UCH-1 (cell line): ENCODE measurements around the gene FAM98A.

DNA sequence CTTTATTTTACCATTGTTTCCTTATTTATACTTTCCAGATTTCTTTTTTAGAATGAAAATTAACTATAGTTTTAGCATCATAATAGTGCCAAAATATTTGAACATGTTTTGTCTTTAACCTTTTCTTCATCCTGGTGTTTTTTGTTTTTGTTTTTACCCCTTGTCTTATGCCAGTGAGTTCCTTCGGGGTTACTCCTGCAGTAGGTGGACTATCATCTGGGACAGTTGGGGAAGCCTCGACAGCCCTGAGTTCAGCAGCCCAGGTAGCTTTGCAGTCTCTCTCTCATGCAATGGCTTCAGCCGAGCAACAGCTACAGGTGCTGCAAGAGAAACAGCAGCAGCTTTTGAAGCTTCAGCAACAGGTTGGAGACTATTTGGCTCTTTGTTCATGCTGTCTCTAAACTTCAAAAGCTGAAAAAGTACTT is 106.2 kb downstream of the BIRC6 start:
- RRBS = no CpG with 5 or more reads among the region's 3 CpGs

DNA sequence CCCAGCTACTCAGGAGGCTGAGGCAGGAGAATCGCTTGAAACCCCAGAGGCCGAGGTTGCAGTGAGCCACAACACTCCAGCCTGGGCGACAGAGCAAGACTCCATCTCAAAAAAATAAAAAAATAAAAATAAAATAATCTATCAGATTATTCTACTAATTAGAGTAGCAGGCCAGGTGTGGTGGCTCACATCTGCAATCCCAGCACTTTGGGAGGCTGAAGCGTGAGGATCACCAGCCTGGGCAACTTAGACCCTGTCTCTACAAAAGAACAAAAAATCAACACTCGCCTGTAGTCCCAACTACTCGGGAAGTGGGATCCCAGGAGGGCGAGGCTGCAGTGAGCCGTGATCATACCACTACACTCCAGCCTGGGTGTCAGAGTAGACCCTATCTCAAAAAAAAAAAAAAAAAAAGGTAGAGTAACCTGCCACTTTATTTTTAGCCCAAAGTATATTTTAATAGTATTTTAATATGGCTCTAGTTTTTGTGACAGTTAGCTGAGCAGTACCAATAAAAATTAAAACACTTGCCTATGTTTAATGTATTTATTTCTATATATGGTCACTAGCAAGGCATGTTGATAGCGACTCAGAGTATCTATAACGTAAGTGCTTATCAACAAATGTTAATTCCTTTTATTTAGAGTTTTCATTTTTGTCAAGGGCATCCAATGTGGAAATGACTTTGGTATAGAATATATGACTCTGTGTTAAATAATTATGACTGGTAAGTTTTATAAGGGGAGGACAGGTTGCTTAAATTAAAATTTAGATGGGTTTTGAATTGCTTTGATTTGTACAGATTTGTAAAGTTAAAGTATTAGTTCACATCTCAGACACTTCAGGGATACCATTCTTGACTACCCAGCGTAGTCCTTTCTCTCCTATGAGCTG is 72.1 kb upstream of the TTC27 start:
- RRBS = no CpG with 5 or more reads among the region's 11 CpGs

GRCh38 chr2:32812313-32812791 is 134.4 kb upstream of the LTBP1 start:
- RRBS = no CpG with 5 or more reads among the region's 3 CpGs

DNA sequence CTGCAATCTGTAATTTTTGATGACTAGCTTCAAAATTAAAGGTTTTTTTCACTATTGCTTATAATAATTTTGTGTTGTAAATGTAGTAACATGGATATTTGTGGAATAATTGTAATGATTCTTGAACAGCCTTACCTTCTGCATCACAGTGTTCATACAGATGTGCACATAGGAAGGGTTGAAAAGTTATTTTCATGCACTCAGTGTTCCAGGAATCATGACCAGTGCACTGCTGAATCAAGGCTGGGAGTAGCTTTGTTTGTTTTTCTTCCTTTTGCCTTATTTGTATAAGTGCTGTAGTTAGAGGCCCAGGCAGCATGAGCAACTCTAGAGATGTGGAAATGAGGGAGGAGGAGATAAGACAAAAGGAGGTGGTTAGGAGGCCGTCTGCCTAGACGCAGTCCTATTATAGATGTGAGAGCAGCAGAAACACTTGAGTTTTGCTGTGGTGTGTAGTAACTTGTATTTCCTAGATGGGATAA is 264.4 kb upstream of the RASGRP3 start:
- RRBS = no CpG with 5 or more reads among the region's 2 CpGs

DNA sequence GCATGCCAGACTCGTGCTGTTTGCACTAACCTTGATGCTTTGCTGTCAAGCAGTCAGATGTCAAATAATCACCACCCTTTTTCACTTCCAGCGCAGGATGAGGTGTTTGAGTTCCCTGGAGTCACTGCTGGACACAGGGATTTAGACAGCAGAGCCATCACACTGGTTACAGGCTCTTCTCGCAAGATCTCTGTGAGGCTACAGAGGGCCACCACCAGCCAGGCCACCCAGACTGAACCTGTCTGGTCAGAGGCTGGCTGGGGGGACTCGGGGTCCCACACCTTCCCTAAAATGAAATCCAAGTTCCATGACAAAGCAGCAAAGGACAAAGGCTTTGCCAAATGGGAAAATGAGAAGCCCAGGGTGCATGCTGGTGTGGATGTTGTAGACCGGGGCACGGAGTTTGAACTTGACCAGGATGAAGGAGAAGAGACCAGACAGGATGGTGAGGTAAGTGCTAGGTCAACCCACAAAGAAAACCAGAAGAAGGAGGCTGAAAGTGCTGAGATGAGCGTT is 40.5 kb downstream of the FAM98A start:
- RRBS = no CpG with 5 or more reads among the region's 7 CpGs

DNA sequence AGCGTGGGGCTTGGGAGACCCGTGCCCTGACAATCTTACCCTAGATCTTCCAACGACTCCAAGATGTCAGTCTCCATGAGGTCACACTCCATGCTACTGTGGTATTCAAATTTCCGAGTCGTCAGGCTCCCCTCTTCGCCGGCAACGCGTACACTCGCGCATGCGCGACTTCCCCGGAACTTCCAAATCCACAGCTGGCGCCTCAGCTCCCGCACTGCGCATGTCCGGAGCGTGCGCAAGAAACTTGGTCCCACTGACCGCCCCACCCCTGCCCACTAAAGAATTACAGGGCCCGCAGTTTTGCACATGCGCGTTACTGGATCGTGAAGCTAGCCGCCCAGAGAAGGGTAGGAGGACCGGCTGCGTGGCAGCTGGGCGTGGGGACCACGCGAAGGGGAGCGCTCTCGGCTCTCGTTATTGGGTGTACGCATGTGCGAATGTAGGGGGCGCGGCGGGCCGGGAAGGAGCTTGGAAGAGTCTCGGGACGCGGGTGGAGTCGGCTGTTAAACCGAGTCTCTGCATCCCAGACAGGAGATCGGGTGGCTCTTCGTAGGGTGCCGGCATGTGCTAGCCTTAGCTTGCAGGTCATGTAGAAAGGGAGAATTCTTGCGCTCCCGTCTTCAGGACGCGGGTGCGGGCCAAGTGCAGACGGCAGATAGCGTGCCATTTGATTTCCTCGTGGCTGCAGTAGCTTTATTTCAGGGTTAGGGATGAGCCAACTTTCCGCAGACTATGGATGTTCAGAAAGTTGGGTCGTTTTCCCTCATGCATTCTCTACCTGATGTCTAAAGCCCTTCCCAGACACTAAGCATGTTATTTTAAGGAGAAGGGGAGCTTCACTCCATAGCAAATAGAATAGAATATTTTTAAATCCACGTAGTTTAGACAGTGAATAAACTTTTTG is at the start of gene FAM98A:
Gene FAM98A, minus strand, starts transcription at position 170 of the 904 bp plus-strand sequence.
- RRBS = 2% methylated on average over 22 of the region's 59 CpGs

DNA sequence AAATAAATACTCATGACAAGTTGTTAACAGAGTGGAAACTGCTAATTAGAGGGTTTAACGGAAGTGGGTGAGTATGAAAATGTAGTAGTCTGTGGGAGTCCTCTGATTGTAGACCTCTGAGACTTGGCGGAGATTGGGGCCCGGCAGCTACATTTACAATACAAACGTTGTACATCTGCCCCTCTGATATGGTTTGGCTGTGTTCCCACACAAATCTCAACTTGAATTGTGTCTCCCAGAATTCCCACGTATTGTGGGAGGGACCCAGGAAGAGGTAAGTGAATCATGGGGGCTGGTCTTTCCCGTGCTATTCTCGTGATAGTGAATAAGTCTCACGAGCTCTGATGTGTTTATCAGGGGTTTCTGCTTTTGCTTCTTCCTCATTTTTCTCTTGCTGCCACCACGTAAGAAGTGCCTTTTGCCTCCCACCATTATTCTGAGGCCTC is 107.4 kb upstream of the FAM98A start:
- RRBS = no CpG with 5 or more reads among the region's 9 CpGs

DNA sequence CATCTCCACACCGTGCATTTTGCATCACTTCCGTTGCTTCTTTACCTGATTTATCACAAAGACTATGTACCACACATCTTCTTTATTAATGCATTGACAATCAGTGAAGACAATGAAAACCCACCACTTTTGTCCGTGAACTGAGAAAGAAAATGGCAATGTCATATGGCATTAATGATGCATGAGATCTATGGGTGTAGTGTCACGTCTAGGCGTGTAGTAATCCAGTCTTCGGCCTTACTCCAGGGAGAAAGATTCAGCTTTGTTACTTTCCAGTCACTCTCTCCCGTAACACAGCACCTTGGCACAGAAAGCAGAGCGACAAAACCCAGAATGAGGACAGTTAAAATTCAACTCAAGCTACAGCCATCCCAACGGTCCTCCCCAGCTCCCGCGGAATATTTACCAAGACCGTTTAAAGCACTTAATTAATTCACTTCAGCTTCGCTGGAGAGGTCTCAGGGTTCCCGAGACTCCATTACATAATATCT is 851 bp upstream of the CRIM1 start:
- RRBS = no CpG with 5 or more reads among the region's 14 CpGs

GRCh38 chr2:36367228-36367825 is 11.7 kb downstream of the CRIM1 start:
- RRBS = no CpG with 5 or more reads among the region's 3 CpGs

- RRBS = no CpG with 5 or more reads among the region's 6 CpGs
Observed at GRCh38 chr2:36383035-36384110, 27.8 kb downstream of the CRIM1 start.

GRCh38 chr2:36394557-36395179 is 39.1 kb downstream of the CRIM1 start:
- RRBS = no CpG with 5 or more reads among the region's 7 CpGs

DNA sequence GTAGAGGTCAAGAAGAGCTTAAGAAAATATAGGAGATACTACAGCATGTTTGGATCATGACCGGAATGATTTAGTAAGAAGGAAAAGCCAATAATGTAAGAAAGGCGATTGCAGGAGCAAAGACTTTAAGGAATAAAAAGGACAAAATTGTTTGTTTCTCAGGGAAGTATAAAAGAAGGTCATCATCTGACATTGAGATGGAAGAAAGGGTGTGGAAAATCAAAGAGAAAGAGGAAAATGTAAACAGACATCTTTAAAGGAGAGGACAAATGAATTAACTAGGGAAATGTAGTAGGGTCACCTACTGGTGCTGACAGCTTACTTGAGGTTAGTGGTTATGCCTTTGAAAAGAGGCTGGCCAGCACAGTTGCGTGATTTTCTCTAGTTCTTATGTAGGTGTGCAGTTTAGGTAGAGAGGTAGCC is 44.1 kb downstream of the CRIM1 start:
- RRBS = no CpG with 5 or more reads among the region's 3 CpGs

DNA sequence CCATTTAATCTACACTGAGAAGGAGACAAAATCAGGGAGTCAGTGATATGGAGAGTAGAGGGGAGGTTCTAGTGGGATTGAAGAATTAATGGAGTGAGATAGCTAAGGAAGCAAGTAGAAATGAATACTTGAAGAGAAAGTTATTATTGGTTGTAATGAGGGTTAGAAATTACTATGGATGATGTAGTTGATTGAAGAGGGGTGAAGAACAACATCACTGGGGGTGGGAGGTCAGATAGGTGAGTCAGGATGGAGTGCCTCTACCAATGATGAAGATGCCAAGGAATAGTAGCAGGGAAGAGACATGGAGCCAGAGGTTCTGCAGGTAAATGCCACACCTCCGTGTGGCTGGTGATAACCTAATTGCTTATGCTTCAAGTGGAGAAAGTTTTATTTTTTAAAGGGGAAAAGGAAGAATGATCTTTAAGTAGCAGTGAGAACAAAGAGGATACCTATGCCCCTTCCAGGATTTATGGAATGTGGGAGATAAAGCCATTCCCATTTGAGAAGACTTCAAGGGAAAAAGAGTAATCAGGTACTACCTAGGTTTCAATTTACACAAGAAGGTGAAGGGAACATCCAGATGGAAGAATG is 44.7 kb downstream of the CRIM1 start:
- RRBS = no CpG with 5 or more reads among the region's 1 CpG

- RRBS = no CpG with 5 or more reads among the region's 5 CpGs
Observed at GRCh38 chr2:36414430-36414918, 58.9 kb downstream of the CRIM1 start.

DNA sequence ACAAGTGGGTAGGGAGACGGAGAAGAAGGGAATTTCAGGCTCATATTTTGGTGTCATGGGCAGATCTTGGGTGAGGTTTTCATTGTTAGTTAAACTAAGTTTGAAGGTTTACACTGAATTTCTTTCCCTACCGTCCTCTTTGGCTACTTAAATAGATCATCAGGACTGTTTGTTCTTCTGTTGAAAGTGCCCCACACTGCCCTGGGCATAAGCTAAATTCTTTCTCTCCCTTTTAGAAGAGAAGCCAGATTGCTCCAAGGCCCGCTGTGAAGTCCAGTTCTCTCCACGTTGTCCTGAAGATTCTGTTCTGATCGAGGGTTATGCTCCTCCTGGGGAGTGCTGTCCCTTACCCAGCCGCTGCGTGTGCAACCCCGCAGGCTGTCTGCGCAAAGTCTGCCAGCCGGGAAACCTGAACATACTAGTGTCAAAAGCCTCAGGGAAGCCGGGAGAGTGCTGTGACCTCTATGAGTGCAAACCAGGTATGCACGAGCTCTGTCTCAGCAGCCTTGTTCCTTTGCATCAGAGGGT is 85.5 kb downstream of the CRIM1 start:
- RRBS = no CpG with 5 or more reads among the region's 12 CpGs

GRCh38 chr2:36569583-36569878 is 28.4 kb downstream of the FEZ2 start:
- RRBS = no CpG with 5 or more reads among the region's 1 CpG

- RRBS = no CpG with 5 or more reads among the region's 5 CpGs
Observed at GRCh38 chr2:36762936-36763448, 66.5 kb downstream of the VIT start.

DNA sequence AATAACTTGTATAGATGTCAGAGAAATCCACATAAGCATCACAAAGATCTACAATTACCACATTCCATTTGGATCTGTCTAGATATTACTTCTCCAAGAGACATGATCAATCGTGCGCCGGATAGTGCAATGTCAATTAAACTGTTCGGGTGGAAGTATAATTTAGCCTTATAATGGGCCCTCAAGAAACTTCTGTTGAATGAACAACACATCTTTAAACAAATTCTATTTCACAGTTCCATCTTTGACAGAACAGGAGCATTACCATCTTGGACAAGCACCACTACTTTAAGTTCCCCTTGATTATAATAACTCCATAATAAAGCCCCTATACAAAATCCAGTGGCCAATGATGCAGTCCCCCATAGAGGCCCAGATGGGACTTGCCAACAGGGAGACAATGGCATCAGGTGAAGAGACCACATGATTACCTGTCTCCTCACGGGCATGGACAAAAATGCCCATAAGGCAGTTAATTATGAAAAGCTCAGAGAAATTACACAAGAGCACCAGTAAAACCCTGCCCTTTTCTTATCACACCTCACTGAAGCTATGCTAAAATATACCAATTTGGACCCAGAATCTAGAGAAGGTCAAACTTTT is 28.3 kb downstream of the EIF2AK2 start:
- RRBS = no CpG with 5 or more reads among the region's 5 CpGs

DNA sequence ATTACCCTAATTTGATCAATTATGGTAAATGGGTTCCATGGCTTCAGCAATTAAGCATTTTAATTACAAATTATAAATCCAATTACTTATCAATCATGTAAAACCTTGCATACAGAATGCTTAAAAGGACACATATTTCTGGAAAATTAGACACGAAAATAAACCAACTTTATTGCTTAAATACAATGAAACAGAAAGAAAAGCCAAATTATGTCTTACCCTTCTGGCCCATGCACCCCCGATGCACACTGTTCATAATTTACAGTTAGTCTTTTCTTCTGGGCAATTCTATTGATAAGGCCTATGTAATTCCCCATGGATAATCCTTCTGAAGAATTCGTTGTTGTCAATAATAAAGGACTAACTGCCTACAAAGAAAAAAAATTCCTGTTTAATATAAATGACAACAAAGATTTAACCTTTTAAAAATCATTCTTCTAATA is 15.4 kb downstream of the EIF2AK2 start:
- RRBS = no CpG with 5 or more reads among the region's 3 CpGs

- RRBS = no CpG with 5 or more reads among the region's 6 CpGs
Observed at GRCh38 chr2:37189595-37190265, 1.3 kb upstream of the SULT6B1 start.